Sigmoid colon (tissue), 4 donors: ENCODE data around the gene UST.

GRCh38 chr6:147250262-147251470 lies 46.4 kb downstream of the STXBP5 start:
- PRO-cap = no peak
- RAMPAGE, long total RNA, 4 experiments = no peak in any of the 4 experiments

GRCh38 chr6:147259261-147259643 lies 55.0 kb downstream of the STXBP5 start:
- PRO-cap = no peak
- RAMPAGE, long total RNA, 4 experiments = no peak in any of the 4 experiments

GRCh38 chr6:147259644-147260171 lies 55.5 kb downstream of the STXBP5 start:
- PRO-cap = no peak
- RAMPAGE, long total RNA, 4 experiments = no peak in any of the 4 experiments

DNA sequence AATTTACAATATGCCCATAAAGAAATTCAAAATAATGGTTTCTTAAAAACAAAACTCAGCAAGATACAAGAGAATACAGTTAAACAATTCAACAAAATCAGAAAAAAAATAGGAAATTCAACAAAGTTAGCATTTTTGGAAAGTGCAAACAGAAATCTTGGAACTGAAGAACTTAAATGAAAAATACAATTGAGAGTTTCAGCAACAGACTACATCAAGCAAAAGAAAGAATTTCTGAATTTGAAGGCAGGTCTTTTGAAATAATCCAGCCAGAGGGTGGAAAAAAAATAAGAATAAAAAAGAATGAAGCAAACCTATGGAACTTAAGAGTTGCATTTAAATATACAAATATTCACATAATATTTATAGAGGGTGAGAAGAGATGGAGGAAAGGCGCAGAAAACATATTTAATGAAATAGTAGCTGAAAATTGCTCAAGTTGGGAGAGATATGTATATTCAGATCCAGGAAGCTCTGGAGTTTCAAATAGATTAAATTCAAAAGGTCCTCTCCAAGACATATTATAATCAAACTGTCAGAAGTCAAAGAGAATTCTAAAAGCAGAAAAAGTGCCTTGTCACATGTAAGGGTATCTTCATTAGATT lies 92.5 kb downstream of the STXBP5 start:
- PRO-cap = no peak
- RAMPAGE, long total RNA, 4 experiments = no peak in any of the 4 experiments

DNA sequence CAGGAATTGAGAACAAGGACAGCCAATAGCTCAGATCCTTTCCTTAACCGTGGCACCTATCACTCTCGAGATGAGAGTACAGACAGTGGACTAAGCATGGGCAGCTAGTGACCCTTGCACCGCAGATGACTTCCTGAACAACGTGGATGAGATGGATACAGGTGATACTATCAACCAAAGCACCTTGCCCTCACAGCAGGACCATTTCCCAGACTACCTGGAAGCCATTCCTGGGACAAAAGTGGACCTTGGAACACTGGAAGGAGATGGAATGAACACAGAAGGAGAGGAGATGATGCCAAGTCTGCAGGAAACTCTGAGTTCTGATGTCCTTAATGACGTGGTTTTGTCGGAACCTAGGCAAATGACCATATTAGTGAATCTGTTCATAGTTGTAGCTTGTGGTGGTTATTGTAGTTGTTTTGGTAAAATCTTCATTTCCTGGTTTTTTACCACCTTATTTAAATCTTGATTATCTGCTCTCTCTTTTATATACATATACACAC lies 100.5 kb upstream of the SAMD5 start:
- PRO-cap = no peak
- RAMPAGE, long total RNA, 4 experiments = no peak in any of the 4 experiments

DNA sequence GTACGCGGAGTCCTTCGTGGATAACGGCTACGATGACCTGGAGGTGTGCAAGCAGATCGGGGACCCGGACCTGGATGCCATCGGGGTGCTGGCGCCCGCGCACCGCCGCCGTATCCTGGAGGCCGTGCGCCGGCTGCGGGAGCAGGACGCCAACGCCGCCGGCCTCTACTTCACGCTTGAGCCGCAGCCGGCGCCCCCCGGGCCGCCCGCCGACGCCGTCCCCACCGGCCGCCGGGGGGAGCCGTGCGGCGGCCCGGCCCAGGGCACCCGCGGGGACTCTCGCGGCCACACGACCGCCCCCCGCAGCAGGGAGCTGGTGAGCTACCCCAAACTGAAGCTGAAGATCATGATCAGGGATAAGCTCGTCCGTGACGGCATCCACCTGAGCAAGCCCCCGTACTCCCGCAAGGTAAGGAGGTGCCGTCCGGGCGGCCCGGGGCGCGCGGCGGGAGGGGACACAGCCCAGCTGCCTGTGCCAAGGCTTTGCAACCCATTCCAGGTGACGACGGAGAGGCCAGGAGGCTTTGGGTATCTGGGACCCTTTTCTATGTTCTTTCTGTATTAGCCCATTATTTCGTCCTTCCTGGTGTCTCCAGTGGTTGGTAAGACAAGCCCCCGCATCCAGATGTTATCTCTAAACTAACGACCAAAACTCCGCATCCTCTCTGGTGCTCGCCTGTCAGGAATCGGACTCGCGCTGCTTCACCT lies 643 bp downstream of the SAMD5 start:
- PRO-cap = no peak
- RAMPAGE, long total RNA, 4 experiments = no peak in any of the 4 experiments

- PRO-cap = no peak
- RAMPAGE, long total RNA, 4 experiments = no peak in any of the 4 experiments
Measured at GRCh38 chr6:147558929-147559533, 50.5 kb downstream of the SAMD5 start.

DNA sequence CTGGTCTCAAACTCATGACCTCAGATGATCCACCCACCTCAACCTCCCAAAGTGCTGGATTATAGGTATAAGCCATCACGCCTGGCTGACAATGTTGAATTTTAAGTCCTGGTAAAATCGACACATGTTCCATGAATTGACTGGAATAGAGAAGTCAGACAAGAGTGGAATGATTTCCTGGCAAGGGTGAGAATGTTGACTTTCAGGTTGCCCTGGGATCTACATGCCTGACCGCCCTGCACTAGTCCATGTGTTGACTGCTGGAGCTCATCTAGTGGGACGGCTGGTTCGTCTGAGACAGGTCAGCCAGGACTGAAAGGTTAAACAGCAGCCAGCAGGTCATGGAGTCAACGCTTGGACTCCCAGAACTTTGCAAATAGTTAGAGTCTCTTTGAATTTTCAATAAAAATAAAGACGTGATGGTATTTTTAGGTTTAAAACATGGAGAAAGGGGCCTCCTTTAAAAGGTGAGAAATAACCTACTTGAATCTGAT lies 88.8 kb downstream of the SASH1 start:
- PRO-cap = no peak
- RAMPAGE, long total RNA, 4 experiments = no peak in any of the 4 experiments

GRCh38 chr6:148471657-148472761 lies 129.4 kb downstream of the SASH1 start:
- PRO-cap = no peak
- RAMPAGE, long total RNA, 4 experiments = no peak in any of the 4 experiments

- PRO-cap = bidirectional peak, plus-strand start at chr6:148508764, minus-strand start at chr6:148508688
- RAMPAGE, long total RNA, 4 experiments = start-site peak on the plus strand in 1 of 4 experiments, at chr6:148508498-148508596 at its widest, 53 reads per replicate
Measured at GRCh38 chr6:148508282-148508990, 165.8 kb downstream of the SASH1 start.

DNA sequence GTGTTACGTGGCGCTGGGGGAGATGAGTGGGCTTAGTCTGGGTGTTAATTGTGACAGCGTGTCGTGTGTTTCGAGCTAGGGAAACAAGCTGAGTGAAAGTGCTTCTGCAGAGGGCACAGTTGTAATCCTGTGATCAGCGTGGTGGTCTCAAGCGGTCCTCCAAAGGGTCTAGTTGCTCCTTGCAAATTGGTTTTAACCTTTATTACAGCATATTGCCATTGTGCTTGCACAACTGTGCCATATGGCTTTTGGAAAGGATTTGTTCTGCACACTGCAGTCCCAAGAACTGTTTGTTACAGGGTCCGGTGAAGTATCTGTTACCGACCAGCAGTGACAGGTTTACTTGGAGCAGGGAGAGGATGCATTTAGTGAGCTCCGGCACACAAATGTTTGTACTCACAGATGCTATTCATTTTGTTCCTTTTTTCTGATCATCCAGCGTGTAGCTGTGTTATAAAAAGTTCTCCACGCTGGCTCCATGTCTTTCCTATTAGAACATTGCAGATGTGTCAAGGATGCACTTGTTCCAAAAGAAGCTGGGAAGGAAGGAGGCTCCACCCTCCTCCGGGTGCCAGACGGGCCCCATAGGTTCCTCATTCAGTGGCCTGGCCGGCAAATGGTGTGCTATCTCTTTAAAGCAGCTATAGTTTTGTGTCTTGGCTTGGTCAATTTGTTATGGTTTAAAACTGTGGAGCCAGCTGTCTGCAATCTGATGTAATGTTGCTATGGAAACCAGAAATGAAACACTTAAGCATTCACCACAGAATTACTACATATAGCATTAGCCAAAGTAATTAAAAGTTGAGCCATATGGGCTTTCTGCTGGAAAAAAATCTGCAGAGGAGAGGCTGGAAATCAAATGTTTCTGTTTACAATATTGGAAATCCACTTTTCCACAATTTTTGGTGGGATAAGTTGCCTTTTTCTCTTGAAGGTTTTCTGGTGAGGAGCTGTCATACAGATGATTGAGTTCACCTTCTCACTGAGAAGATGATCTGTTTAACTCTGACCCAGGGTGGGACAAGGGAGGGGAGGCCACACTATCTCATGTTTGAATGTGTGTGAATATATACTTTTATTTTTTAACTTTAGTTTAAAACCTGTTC lies 167.1 kb downstream of the SASH1 start:
- PRO-cap = bidirectional peak, plus-strand start at position 336 of the sequence, minus-strand start at position 319 of the sequence; bidirectional peak, plus-strand start at position 595 of the sequence, minus-strand start at position 500 of the sequence
- RAMPAGE, long total RNA, 4 experiments = no peak in any of the 4 experiments

GRCh38 chr6:148519345-148520038 lies 176.9 kb downstream of the SASH1 start:
- PRO-cap = no peak
- RAMPAGE, long total RNA, 4 experiments = no peak in any of the 4 experiments

GRCh38 chr6:148533451-148534129 lies 191.0 kb downstream of the SASH1 start:
- PRO-cap = no peak
- RAMPAGE, long total RNA, 4 experiments = no peak in any of the 4 experiments

GRCh38 chr6:148746073-148747160 lies at the start of gene UST:
TSS of gene UST (plus strand) at chr6:148747030.
- PRO-cap = bidirectional peak, plus-strand start at chr6:148746972, minus-strand start at chr6:148746761
- RAMPAGE, long total RNA, 4 experiments = no peak in any of the 4 experiments

- PRO-cap = no peak
- RAMPAGE, long total RNA, 4 experiments = start-site peak on the plus strand in 1 of 4 experiments, at chr6:149004966-149005933 at its widest, 8 to 9 reads per replicate
Measured at GRCh38 chr6:149004906-149005949, 258.4 kb downstream of the UST start.

DNA sequence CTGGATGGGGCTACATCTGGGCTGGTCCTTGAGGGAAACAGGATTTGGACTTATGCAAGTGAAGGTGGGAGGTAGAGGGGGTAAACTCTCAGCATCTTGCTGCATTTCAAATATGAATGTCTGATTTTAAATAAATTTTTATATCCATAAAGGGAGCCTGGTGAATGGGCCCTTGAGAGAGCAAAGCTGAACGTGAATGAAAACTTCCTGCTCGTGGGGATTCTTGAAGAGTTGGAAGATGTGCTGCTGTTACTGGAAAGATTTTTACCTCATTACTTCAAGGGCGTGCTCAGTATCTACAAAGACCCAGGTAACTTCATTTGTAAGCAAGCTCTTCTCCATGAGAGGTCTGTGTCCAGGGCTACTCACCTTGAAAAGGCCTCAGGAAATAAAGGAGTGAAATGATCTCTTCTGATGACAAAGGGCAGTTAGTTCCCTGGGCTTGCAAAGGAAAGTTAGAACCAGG lies 274.4 kb downstream of the UST start:
- PRO-cap = no peak
- RAMPAGE, long total RNA, 4 experiments = no peak in any of the 4 experiments

DNA sequence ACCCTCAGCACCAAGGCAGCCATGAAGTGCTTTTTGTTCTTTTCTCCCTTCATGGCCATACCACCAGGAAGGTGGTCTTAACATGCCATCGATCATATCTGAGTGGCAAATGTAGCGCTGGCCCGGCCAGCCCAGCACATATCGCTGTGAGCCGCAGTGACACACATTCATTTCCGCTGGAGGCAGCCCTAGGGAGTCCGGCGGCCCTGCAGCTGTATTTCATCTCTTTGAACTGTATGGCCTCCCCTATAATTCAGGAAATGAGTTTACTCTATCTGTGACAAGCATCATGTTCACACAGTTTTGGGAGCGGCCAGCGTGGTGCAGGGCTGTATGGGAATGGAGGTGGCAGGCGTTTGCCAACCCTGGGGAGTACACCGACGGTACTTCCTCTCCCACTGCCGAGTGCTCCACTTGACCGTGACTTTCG lies 257.2 kb upstream of the TAB2 start:
- PRO-cap = no peak
- RAMPAGE, long total RNA, 4 experiments = no peak in any of the 4 experiments

DNA sequence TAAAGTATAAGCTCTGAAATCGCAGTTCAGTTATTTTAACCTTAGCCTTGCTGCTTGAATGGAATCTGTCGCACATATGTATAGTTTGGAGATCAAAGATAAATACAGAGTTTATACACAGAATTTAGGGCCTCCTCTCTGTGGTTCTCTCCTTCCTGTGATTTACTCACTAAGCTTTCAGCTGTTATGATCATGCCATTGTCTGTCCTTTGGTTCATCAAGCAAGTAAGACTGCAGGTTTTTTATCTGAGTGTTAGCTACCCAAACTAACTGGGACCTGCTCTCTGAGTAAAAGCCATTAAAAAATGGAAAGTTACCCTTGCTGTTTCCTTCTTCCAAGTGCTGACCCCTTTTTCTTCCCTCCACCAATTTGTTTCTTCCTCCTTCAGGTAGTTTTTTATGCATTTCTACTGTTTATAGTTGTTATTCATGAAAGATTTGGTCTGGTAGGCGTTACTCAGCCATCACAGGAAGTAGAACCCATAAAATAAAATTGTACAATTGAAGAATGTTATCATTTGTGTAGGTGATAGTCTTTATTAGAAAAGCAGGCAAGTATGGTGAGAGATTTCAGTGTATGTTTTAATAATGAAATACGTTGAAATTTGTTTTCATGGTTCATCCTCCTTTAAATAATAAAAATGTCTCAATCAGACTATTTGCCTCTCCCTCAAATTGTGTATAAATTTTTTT lies 33.6 kb upstream of the SUMO4 start:
- PRO-cap = no peak
- RAMPAGE, long total RNA, 4 experiments = no peak in any of the 4 experiments

DNA sequence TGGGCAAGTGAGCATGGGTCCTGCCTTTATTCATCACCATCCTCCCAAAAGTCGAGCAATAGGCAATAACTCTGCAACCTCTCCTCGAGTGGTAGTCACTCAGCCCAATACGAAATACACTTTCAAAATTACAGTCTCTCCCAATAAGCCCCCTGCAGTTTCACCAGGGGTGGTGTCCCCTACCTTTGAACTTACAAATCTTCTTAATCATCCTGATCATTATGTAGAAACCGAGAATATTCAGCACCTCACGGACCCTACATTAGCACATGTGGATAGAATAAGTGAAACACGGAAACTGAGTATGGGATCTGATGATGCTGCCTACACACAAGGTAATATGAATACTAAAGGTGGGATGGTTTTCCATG lies 20.9 kb upstream of the SUMO4 start:
- PRO-cap = no peak
- RAMPAGE, long total RNA, 4 experiments = no peak in any of the 4 experiments

DNA sequence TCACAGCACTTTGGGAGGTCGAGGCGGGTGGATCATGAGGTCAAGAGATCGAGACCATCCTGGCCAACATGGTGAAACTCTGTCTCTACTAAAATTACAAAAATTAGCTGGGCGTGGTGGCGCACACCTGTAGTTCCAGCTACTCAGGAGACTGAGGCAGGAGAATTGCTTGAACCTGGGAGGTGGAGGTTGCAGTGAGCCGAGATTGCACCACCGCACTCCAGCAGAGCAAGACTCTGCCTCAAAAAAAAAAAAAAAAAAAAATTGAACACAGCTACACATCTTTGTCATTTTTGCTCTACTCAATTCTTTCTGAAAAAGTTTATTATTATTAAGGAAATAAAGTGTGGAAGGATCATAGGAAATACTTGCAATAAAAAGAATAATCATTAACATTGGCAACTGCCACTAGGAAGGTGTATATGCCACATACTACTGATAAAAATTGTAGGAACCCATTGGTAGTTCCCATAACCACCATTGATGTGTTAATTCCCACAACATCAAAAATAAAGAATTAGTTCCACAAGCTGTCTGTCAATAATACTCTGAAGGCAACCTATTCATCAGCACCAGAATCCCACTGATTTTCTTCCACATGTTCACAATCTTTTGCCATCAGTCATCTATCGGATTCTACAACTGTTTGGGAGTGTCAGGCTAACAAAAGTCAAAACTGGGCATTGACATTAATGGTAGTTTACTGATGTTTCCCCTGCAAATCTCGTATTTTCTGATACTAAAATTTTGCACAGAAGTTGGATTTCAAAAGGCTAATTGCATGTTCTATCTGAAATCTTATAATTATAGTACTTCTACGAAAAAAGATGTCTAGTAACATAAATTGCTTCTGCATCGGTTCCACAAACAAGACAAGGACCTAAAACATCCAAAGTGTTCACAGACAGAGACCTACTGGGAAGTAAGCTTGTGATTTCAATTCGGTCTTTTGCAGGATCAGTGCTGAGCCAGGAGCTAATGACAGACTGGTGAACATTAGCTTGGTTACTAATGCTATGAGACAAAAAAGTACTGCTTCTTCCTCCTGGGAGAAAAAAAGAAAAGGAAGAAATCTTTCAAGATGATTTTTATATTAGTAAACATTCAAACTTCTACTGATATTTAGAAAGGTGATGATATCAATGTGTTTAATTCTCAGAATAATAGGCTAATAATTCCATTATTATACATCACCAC lies 8.7 kb upstream of the LATS1 start:
- PRO-cap = no peak
- RAMPAGE, long total RNA, 4 experiments = no peak in any of the 4 experiments